ENCODE data around the genes KRT84 and KRT71.

DNA sequence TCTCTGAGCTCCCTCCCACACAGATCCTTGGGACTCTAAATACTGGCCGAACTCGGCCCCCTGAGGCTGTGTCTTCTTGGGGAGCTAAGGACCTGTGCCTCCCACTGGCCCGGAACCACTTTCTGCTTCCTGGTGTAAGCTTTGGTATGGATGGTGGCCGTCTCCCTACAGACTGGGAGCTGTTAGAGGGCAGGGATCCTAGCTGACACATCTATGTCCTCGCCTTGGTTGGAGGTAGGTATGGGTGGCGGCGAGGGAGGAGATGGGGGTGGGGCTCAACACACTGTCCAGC, 15.9 kb downstream of the TAMALIN start:
- CAGE, long polyA plus RNA = no peak
- RRBS = no CpG with 5 or more reads among the region's 7 CpGs

DNA sequence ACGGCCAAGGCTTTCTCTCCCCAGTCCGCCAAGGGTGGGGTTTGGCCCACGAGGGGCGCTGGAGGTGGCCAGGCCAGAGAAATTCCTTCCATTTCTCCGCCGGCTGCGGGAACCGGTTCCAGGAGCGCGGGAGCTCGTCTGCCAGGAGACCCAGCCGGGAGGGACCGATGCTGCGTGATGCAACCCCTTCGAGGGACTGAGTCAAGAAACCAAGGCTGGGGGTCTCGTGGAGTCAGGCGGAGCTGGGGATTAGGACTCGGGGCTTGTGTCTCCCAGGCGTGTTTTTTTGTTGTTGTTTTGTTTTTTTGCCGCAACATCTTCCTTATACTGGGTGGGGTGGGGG, 13.6 kb upstream of the NR4A1 start:
- CAGE, long polyA plus RNA = no peak
- RRBS = under 1% methylated on average over 5 of the region's 20 CpGs

DNA sequence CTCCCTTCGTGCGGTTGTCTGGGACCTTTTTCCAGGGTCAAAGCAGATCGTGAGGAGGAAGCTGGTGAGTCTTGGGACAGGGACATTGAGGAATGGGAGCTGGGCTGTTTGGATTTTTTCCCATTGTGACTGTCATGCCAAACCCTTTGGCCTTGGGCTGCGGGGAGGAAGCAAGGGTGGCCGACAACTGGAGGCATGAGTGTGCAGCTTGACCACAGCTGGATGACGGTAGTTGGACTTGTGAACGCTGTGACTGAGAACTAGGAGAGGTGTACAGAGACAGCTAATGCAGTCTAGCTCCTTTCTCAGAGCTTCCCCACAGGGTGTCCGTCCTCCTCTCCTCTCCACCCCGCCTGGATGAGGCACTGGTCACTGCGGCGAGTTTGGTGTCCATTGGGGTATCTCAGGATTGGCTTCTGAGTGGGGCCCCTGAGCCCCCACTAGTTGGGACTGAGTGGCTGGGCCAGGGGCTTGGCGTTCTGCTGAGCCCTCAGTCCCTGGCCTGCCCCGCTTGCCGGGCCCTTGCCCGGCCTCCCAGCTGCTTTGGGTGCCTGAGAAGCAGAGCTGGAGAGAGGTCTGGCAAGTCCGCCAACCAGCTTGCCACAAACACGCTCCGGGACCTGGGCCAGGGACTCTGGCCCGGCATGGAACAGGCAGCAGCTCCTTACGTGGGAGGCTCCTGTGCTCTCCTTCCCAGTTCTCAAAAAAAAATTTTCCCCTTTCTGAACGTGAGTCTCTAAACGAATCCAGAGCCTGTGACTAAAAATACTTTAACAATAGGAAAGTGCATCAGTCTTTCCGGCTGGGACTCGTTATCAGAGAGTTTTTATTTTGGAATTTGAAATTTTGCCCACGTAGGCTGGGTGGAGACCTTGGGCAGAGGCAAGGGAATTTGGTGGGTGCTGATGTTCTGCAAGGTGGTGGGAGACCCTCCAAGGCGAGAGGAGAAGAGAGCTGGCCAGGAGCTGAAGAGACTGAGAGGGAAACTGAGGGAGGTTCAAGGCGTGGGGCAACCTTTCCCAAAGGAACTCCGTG, 7.1 kb upstream of the NR4A1 start:
- CAGE, long polyA plus RNA = no peak
- RRBS = 5% methylated on average over 4 of the region's 28 CpGs

- CAGE, long polyA plus RNA = no peak
- RRBS = no CpG with 5 or more reads among the region's 2 CpGs
Observed at GRCh38 chr12:52053117-52053486, 1.9 kb downstream of the NR4A1 start.

DNA sequence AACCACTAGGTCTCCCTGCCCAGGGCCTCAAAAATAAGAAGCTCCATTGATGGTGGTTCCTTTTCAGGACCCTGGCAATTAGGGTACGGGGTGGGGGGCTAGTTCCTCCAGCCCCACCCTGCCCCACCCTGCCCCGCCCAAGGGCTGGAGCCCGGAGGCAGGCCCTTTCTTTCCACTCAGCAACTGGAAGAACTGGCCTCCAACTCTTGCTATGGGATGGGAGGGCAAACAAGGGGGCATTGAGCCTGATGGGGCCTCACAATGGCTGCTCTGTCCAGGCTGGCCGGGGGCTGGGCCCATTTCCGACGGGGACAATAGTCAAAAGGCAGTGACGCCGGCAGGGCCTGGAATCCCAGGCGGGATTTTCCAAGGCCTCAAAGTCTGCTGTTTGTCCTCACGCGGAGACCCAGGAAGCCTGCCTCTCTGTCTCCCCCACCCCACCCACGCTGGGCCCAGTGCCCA, 8.1 kb upstream of the ATG101 start:
- CAGE, long polyA plus RNA = no peak
- RRBS = 58% methylated on average over 5 of the region's 12 CpGs

DNA sequence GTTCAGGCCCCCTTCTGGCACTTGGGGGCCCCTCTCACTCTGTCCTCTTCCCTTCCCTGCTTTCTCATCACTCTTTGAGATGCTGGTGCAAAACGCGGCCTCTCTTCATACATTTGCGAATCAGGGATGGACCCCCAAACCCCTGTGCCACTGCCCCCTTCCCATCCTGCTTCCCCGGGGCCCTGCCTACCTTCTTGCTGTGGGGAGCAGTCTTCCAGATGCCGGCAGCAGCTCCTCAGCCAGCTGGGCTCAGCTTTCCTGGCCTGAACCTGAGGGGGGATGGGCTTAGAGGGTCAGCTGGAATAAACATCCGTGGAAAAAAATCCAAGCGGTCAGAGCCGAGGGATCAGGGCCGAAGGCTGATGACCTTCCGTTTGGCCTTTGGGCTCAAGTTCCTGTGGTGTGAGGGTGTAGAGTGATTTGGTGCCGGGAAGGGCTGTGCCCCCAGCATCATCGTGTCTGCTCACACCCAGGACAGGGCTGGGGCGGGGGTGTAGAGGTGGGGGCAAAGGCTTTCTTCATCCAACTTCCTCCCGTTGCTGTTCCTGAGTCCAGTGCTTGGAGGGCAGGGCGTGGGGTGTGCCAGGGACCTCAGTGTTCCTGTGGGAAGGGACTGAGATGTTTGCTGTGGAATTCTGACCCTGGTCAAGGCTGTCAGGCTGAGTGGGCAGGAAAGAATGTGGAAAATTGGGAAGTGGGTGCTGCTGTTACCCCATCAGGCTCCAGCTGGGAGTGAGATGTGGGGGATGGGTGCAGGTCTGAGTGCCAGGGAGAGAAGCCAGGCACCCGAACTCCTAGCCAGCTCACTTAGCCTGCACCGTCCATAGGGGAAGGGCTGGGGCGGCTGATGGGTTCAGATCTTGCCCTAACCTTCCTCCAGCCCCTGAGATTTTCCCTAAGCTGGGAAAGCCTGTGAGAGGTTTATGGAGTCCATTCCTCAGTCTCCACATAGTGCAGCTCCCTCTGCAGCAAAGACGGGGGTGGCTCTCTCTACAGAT, 2.7 kb downstream of the SMIM41 start:
- CAGE, long polyA plus RNA = no peak
- RRBS = no CpG with 5 or more reads among the region's 19 CpGs

- CAGE, long polyA plus RNA = no peak
- RRBS = 42% methylated on average over 9 of the region's 33 CpGs
Observed at GRCh38 chr12:52146649-52148049, 44.7 kb downstream of the KRT80 start.

DNA sequence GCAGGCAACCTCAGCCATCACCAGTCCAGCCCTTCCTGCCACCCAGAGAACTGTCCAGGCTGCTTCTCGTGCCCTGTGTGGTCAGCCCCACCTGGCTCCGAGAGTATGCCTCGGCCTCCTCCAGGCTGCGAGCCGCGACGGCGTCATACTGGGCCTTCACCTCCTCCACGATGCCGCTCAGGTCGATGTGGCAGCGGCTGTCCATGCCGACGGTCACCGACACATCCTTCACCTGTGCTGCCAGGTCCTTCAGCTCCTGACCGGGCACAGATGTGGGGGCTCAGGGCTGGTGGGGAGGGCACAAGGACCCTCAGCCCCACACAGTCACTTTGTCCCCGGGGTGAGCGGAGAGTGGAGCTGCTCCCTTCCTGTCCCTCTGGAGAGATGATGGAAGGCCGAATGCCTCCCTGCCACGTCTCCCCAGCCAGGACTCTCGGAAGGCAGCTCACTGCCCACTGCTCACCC, 18.3 kb downstream of the KRT80 start:
- CAGE, long polyA plus RNA = no peak
- RRBS = 91% methylated on average over 2 of the region's 21 CpGs

- CAGE, long polyA plus RNA = no peak
- RRBS = no CpG with 5 or more reads among the region's 7 CpGs
Observed at GRCh38 chr12:52184591-52185265, 7.1 kb downstream of the KRT80 start.

DNA sequence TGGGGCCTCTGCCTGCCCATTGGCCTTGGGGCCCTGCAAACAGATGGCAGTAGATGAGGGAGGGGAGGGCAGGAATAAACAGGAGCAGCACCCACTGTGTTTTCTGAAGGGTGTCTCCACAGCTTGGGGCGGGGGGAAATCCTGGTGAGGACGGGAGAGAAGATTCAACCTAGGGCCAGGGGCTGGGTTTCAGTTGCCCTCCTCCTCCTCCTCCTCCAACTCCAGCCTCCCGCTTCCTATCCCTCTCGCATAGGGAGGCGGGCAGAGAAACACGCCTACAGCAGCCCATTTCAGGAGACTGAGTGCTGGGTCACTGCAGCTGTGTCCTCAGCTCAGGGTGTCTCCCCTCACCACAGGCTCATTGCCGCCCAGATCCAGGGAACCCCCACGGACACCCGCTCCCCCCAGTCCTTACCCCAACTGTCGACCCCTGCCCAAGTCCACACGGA, 9.0 kb upstream of the KRT80 start:
- CAGE, long polyA plus RNA = no peak
- RRBS = no CpG with 5 or more reads among the region's 11 CpGs

GRCh38 chr12:52230810-52231387, 2.1 kb upstream of the KRT7 start:
- CAGE, long polyA plus RNA = no peak
- RRBS = no CpG with 5 or more reads among the region's 4 CpGs

GRCh38 chr12:52233321-52234186, 511 bp downstream of the KRT7 start:
- CAGE, long polyA plus RNA = no peak
- RRBS = 16% methylated on average over 19 of the region's 61 CpGs

- CAGE, long polyA plus RNA = no peak
- RRBS = no CpG with 5 or more reads among the region's 7 CpGs
Observed at GRCh38 chr12:52235416-52236601, 2.8 kb downstream of the KRT7 start.

GRCh38 chr12:52304690-52305413, 13.5 kb upstream of the KRT81 start:
- CAGE, long polyA plus RNA = no peak
- RRBS = no CpG with 5 or more reads among the region's 17 CpGs

GRCh38 chr12:52323678-52324018, 2.5 kb upstream of the KRT83 start:
- CAGE, long polyA plus RNA = no peak
- RRBS = no CpG with 5 or more reads among the region's 7 CpGs

GRCh38 chr12:52385390-52385814, at the start of gene KRT84:
Gene KRT84 (minus strand): TSS chr12:52385652.
- CAGE, long polyA plus RNA = no peak
- RRBS = 84% methylated on average over 6 of the region's 9 CpGs

DNA sequence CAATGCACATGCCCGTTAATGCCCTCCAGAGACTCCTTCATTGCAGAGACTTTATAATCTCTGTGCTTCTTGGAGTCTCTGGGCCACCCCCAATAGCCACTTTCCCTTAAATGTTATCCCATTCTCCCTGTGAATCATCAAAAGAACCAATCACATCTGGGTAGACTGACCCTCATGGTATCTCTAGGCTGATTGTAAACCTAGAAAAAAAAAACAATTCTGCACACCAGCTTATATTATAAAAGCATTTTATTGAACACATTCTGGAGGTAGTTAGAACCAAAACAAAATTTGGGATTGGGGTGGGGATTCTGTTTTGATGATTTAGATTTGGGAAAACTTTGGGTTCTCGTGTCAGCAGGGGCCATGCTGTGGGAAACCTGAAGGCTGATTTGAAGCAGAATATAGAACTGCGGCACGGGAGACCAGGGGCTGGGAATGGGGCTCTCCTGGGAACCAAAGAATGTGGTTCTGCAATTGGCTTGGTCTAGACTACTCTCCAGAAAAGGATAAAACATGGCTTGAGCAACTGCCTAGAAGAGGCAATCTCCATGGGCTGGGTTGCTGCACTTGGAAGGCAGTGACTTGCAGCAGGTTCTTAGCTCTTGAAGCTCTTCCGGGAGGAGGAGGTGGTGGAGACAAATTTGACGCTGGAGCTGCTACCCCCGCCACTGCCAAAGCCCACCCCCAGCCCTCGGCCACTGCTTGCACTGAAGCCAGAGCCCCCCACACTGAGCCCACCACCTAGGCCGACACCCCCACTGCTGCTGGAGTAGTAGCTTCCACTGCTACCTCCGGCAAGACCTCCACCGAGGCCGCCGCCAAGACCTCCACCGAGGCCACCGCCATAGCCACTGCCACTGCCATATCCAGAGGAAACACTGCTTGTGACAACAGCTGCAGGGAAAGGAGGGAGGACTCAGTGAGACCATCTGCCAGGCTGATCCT, 5.6 kb downstream of the KRT5 start:
- CAGE, long polyA plus RNA = no peak
- RRBS = no CpG with 5 or more reads among the region's 15 CpGs

GRCh38 chr12:52552910-52553384, at the start of gene KRT71:
Gene KRT71 (minus strand): TSS chr12:52553145.
- CAGE, long polyA plus RNA = no peak
- RRBS = 87% methylated on average over 1 of the region's 7 CpGs

GRCh38 chr12:52674854-52675556, 5.2 kb downstream of the KRT1 start:
- CAGE, long polyA plus RNA = no peak
- RRBS = 78% methylated on average over 25 of the region's 29 CpGs

GRCh38 chr12:52677254-52677750, 2.9 kb downstream of the KRT1 start:
- CAGE, long polyA plus RNA = no peak
- RRBS = no CpG with 5 or more reads among the region's 5 CpGs